Duodenum (tissue), 1 donor: ENCODE data around the genes TAS2R39, CLCN1, ZYX and OR2A5.

- PRO-cap = no peak
Measured at GRCh38 chr7:141975669-141976550, 2.3 kb upstream of the TAS2R38 start.

GRCh38 chr7:142399933-142400396 lies 142.1 kb upstream of the PRSS58 start:
- PRO-cap = no peak

- PRO-cap = no peak
Measured at GRCh38 chr7:142477790-142478374, 220.0 kb upstream of the PRSS58 start.

- PRO-cap = no peak
Measured at GRCh38 chr7:142500370-142500821, 242.5 kb upstream of the PRSS58 start.

DNA sequence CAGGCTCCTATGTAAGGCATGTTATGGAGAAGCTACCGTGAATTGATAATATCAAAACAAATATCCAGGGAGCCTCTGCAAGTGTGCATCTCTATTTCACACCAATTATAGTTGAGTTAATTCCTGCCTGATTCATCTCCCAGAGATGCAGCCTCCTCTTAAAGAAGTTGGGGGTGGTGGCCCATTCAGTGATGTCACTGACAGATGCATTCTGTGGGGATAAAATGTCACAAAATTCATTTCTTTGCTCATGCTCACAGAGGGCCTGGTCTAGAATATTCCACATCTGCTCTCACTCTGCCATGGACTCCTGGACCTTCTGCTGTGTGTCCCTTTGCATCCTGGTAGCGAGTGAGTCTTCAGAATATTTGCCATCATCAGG lies 189.1 kb upstream of the PRSS1 start:
- PRO-cap = no peak

- PRO-cap = no peak
Measured at GRCh38 chr7:142618612-142619095, 130.6 kb upstream of the PRSS1 start.

GRCh38 chr7:142646332-142646977 lies 102.8 kb upstream of the PRSS1 start:
- PRO-cap = no peak

DNA sequence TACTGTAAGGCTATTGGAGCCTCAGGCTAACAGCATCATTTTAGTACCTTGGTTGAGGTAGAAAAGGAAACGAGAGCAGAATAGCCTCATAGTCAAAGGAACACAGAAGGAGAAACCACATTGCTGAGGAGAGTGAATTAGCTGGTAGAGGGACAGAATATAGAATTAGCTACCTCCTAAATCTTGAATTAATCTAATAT lies 36.1 kb upstream of the PRSS1 start:
- PRO-cap = no peak

GRCh38 chr7:142740000-142740305 lies 9.3 kb upstream of the PRSS1 start:
- PRO-cap = no peak

DNA sequence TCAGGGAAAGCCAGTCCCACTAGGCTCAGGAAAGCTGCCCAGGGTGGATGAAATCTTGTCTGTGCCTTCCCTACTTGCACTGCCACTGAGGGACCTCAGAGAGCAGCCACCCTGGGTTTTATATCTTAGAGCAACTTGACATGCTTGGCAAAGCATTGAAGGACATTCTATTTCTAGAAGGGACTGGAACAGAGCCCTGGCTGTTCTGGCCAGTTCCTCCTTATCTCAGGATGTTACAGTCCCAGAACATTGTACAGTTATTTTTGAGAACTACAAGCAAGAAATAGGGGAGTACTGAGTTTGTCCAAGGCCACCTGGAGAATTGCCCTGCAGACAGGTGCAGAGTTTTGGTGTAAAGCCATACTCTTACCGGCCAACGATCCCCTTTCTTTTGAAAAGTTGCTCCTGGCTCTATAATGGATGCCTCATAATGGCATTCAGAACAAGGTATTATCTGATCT lies 7.3 kb upstream of the PRSS1 start:
- PRO-cap = no peak

GRCh38 chr7:143183139-143183470 lies at the start of gene TAS2R39:
Gene TAS2R39, plus strand, starts transcription at chr7:143183419.
- PRO-cap = no peak

GRCh38 chr7:143259606-143260085 lies 3.6 kb upstream of the GSTK1 start:
- PRO-cap = no peak

DNA sequence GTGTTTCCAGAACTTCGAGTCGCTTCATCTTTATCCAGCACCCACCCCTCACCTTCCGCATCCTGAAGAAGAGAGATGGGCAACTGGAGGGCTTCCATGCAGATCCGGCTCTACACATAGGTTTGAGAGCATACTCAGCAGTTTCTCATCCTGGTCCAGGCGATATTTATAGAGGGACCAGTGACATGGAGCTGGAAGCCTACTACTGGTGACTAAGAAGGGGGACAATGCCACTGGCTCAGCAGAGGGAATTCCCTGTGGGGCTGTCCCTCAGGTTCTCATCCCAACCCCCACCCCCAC lies 254 bp upstream of the CLCN1 start:
- PRO-cap = no peak

DNA sequence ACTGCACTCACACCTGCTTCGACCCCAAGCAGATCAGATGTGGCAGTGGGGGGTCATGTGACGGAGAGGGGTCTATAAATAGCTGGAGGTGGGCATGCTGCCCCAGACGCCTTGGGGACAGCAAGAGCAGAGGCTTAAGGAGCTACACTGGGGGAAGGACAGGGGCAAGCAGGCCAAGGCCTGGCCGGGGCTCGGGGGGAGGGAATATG lies at the start of gene CLCN1:
Gene CLCN1, plus strand, starts transcription at position 105 of the 209 bp plus-strand sequence.
- PRO-cap = no peak

GRCh38 chr7:143380855-143381409 lies at the start of gene ZYX:
Gene ZYX, plus strand, starts transcription at chr7:143381345.
- PRO-cap = bidirectional peak, plus-strand start at chr7:143381053, minus-strand start at chr7:143380963; bidirectional peak, plus-strand start at chr7:143381347, minus-strand start at chr7:143381149

GRCh38 chr7:143389630-143390252 lies 8.6 kb downstream of the ZYX start:
- PRO-cap = no peak

DNA sequence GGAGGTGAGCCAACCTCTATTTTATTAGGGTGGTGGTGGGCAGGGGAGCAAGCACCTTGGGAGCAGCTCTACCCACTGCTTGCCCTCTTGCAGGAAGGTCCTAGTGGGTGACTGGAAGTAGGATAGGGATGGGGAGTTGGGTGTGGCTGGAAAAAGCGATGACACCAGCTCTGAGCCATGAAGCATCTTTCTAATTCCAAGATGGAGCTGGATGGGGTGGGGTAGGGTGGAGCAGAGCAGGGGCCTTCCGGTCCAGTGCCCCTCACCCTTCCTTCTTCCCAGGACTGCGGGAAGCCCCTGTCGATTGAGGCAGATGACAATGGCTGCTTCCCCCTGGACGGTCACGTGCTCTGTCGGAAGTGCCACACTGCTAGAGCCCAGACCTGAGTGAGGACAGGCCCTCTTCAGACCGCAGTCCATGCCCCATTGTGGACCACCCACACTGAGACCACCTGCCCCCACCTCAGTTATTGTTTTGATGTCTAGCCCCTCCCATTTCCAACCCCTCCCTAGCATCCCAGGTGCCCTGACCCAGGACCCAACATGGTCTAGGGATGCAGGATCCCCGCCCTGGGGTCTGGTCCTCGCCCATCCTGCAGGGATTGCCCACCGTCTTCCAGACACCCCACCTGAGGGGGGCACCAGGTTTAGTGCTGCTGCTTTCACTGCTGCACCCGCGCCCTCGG lies 9.3 kb downstream of the ZYX start:
- PRO-cap = no peak

GRCh38 chr7:143395169-143396229 lies 13.2 kb downstream of the EPHA1 start:
- PRO-cap = no peak

GRCh38 chr7:143434614-143435005 lies 8.6 kb upstream of the TAS2R60 start:
- PRO-cap = no peak

DNA sequence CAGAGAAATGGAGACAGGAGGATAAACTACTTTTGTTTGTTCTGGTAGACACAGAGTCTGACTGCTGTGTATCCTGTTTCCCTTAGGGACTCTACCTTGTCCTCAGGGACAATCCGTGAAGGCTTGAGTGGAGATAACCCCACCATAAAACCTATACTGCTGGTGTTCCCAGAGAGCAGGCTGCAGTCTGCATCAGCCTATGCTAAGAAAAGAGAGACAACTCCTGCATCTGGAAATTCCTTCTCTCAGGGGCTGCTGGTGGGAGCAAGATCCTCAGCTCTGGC lies at the start of gene OR2A5:
Gene OR2A5, plus strand, starts transcription at position 179 of the 284 bp plus-strand sequence.
- PRO-cap = no peak